SJCRH30 (cell line): ENCODE measurements around a stretch of chr4.

DNA sequence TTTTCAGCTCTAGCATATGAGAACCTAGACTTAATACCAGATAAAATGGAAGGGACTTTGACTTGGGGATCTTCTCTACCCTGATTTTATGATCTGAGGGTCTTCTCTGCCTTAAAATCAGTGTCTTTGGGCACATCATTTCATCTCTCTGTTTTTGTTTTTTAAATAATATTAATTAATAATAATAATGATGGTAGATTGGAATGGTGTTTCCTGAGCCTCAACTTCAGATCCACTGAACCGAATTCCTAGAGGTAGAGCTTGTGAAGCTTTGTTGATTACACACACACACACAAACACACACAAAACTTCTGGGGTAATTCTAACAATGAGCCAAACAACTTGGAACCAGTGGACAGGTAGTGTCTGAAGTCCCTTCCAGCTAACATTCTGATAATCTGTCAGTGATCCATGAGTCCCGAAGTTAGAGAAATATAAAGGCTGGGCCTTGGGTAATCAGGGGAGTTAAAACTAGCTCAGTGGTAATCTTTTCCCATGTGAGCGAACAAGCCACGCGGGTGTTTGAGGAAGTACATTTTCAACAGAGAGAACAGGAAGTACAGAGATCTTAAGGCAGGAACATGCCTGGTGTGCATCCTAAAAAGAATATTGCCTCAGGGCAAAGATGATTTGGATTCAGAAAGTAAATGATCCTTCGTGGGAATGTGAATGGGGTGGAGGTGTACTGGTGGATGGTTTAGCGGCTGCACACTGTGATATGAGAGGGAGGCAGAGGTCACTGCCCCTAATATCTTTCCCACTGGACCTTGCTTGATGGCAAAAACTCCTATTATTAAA, 42.8 kb downstream of the FNIP2 start:
- RAMPAGE, long total RNA = no peak

- RAMPAGE, long total RNA = no peak
Measured at GRCh38 chr4:158828942-158829678, 60.3 kb downstream of the FNIP2 start.

- RAMPAGE, long total RNA = no peak
Measured at GRCh38 chr4:158936207-158936657, 98.8 kb downstream of the C4orf45 start.

DNA sequence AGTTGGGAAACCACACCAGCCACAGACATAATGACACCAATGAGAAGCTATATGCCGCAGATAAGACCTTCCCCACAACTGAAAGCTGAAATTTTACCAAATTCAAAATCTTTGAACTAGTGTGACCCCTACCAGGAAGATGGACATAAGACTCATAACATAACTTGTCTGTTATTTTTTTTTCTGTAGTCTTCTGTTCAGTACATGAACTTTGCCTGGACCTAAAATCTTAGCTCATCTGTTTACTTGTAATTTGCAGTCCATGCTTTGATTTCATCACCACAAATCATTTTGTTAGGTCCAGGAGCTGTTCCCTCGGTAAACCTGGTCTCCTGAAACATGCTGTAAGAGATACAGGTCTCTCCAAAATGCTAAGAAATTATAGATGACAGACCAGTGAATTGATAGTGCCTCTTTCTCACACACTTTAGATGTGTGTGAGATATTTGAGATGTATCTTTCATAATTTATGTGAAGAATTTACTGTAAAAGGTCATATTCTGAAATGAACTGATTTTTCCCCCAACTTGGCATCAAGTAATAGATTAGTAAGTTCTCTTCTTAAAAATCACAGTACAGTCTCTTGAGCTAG, 89.3 kb downstream of the C4orf45 start:
- RAMPAGE, long total RNA = no peak

DNA sequence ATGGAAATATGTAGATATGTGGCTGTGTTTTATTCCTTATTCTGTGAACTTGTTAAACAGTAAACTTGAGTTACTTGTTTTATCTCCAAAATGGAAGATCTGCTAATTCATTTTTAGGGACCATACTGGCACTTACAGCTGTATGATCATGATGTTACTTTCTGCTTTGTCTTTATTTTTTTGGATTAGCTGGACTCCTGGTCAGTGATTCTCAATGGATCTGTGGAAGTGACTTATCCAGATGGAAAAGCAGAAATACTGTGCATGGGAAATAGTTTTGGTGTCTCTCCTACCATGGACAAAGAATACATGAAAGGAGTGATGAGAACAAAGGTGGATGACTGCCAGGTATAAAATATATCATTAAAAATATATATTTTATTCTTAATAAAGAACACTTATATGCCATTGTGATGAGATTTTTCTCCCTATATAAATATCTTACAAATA, 220.4 kb downstream of the RAPGEF2 start:
- RAMPAGE, long total RNA = no peak

DNA sequence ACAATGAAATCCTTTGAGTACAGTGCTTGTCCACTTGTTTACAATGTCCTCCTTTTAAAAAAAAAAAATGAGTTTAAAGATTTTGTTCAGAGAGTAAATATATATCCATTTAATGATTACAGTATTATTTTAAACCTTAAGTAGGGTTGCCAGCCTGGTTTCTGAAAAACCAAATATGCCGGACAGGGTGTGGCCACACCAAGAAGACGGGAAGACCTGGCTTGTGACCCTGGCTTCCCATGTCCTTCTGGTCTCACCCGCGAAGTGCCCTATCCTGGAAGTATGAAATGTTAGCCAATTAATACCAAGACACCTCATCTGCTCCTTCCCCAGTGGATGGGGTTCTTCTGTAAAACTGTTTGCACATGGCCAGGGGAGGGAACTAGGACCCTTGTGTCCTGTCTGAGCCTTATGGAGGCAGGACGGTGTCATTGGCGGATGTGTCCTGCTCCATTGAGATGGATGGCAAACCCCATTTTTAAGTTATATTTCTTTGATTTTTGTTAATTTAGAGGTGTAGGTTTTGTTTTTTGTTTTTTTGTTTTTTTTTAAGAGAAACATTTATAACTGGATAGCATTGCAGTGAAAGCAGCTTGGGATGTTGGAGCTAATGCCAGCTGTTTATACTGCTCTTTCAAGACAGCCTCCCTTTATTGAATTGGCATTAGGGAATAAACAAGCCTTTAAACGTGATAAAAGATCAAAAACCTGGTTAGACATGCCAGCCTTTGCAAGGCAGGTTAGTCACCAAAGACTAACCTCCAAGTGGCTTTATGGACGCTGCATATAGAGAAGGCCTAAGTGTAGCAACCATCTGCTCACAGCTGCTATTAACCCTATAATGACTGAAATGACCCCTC, 256.0 kb downstream of the RAPGEF2 start:
- RAMPAGE, long total RNA = no peak

DNA sequence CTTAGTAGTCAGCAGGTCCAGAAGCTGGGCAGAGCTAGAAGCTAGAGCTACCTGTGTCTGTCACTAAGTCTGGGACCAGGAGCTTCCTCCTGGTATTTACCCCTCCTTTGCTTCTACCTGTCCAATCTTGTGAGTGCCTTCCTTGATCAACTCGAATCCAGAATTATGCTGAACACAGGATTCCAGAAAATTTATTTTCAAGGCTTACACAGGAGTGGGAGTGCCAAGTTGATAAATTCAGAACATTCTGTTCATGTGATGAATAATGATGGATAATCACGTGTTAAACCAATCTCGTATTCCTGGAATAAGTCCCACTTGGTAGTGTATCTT, 52.5 kb downstream of the NAF1 start:
- RAMPAGE, long total RNA = no peak

DNA sequence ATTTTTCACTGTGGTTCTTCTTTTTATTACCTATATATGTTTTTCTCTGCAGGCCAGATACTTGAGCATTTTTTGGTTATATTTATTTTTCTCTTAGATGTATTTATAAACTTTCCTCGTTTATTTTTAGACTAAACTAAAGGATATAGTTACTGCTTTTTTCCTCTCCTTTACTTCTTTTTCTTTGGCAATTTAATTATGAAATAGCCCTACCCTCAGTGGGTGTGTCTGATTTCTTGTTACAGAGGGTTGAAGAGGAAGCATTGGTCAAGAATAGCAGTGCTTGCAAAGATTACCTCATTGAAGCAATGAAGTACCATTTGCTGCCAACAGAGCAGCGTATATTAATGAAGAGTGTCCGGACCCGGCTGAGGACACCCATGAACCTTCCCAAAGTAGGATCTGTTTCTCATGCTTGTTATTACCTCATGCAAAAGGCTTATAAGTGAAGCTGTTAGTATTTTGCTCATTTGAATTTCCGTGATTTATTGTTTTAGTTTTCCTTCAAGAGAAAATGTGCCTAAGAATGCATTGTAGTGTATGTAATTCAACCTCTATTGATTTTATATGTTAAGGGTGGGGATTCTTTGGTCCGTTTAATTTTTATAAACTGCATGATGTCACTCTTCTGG, 19.9 kb upstream of the GK3 start:
- RAMPAGE, long total RNA = no peak

DNA sequence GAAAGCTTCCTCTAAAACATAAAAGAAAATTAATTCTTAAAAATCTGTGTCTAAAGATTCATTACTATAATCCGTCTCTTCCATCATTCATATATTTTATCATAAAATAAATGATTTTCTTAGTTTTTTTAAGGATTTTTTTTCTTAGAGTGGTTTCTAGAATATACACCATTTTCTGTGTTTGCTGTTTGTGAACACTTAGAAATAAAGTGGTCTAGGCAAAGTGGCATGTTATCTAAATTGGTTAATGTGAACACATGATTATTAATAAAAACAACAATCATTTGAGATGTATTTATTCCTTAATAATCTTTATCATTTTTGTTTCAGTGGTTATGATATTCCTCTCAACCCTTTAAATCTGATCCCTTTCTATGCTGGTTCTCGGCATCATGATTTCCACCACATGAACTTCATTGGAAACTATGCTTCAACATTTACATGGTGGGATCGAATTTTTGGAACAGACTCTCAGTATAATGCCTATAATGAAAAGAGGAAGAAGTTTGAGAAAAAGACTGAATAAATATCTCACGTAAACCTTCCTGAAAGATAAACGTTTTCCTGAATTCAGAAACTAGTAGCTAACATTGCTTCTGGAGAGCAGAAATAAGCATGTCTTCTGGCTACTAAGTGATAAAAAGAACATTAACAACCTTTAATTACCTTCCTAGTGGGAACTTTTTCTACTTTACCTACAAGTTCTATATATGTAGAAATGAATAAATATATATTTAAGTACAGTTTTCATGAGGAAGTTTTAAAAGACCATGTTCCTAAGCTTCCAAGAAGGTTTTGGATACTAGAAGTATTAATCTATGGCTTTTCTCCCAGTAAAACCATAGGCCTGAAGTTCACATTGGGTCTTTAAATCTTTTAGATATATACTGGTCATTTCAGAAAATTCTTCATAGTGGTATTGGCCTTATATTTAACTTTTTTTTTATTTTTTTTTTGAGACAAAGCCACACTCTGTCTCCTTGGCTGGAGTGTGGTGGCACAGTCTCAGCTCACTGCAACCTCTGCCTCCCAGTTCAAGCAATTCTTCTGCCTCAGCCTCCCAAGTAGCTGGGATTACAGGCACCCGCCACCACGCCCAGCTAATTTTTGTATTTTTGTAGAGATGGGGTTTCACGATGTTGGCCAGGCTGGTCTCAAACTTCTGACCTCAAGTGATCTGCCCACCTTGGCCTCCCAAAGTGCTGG, 14.4 kb downstream of the MSMO1 start:
- RAMPAGE, long total RNA = no peak

- RAMPAGE, long total RNA = no peak
Measured at GRCh38 chr4:165343139-165343800, 15.8 kb downstream of the MSMO1 start.

- RAMPAGE, long total RNA = no peak
Measured at GRCh38 chr4:165379628-165380377, 995 bp downstream of the CPE start.

GRCh38 chr4:165493092-165493465, 114.3 kb downstream of the CPE start:
- RAMPAGE, long total RNA = no peak

- RAMPAGE, long total RNA = no peak
Measured at GRCh38 chr4:165493466-165493790, 114.6 kb downstream of the CPE start.

GRCh38 chr4:168164871-168165581, 72.7 kb downstream of the ANXA10 start:
- RAMPAGE, long total RNA = no peak

- RAMPAGE, long total RNA = no peak
Measured at GRCh38 chr4:168283448-168283756, 35.1 kb downstream of the DDX60 start.

- RAMPAGE, long total RNA = no peak
Measured at GRCh38 chr4:168408616-168409024, 71.7 kb downstream of the DDX60L start.

- RAMPAGE, long total RNA = no peak
Measured at GRCh38 chr4:168498152-168498694, 1.4 kb downstream of the PALLD start.

GRCh38 chr4:168587334-168588337, 90.8 kb downstream of the PALLD start:
- RAMPAGE, long total RNA = no peak

DNA sequence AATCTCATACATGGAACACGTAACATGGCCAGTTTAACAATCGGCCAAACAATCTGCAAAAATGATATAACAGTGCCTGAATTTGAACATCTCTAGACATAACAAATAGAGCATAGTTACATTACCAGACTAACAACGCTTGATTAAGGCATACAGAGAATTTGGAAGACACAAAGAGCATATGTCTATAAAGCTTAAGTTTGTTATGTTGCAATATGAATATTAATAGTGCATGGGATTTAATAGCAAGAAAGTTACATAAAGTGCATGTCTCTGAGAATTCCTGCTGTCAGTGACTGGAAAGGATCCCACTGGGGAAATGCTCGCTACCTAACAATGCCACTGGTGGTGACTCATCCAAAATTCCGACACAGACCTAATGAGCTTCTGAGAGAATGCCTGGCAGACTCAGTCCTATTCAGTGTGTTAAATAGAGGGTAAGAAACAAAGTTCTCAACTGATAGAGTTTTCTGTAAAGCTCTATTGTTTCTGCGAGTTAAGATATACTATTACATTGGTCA, 107.6 kb downstream of the PALLD start:
- RAMPAGE, long total RNA = no peak

GRCh38 chr4:168634102-168634845, 137.4 kb downstream of the PALLD start:
- RAMPAGE, long total RNA = no peak